ENCODE data around the genes CHTF18, SSTR5, CACNA1H, TPSAB1 and CLCN7.

DNA sequence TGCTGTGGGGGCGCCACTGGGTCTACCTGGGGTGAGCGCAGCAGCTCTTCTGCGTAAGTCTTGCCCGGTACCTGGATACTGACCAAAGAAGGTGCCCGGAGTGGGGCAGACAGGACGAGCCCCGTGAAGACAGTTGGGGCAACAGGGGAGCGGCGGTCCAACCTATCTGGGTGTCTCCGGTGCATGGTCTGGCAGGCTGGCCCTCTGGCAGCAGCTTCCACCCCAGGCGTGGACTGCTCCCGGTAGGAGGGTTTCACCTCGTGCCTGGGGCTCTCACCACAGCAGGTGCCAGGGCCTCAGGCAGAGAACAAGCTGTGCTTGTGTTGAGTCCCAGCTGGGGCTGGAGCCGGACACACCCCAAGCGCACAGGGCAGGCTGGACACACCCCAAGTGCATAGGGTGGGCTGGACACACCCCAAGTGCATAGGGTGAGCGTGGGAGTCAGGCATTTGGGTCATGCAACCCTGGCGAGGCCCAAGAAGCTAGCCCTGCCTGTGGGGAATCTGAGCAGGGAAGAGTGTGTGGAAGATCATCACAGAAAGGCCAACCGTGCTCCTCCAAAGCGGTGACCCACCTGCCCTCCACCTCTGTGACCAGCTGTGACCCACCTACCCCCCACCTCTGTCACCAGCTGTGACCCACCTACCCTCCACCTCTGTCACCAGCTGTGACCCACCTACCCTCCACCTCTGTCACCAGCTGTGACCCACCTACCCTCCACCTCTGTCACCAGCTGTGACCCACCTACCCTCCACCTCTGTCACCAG, 1.6 kb upstream of the FBXL16 start:
- PRO-cap, result no peak

- PRO-cap, result no peak
Observed at GRCh38 chr16:715293-715658, 358 bp downstream of the METRN start.

- PRO-cap, result no peak
Observed at GRCh38 chr16:737190-737551, 3.6 kb downstream of the CIAO3 start.

DNA sequence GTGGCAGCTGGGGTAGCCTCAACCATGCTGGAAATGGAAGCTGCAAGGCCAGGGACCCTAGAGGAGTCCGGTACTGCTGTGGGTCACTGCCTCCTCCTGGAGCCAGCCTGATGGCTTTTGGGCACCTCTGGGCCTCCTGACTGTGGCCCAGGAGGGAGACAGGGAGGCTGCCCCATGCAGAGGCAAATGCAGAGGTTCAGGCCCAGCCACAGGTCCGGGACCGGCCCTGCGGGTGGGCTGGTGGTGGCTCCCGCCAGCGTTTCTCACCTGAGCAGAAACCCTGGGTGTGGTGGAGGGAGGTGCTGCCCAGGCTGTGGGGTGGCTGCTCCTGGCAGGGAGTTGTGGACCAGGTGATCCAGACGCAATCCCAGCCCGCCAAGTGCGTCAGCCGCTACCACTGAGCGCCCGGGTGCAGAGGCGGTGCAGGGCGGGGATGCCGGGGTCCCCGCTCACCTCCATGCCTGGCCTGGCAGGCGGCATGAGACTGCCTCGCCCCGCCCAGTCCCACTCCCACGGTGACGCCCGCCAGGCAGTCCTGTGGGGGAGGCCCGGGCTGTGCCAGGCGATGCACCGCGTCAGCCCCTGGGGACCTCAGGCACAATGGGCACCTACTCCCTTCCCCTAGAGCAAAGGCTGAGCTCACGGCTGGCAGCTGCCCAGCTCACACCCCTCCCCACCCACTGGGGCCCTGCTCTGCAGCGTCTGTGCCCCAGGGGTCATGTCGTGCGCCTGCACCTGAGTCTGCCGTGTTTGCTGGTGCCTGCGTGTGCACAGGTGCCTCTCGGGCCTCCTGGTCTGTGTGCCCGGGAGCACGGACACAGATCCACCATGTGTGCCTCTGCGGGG, 5.5 kb downstream of the RPUSD1 start:
- PRO-cap, result no peak

DNA sequence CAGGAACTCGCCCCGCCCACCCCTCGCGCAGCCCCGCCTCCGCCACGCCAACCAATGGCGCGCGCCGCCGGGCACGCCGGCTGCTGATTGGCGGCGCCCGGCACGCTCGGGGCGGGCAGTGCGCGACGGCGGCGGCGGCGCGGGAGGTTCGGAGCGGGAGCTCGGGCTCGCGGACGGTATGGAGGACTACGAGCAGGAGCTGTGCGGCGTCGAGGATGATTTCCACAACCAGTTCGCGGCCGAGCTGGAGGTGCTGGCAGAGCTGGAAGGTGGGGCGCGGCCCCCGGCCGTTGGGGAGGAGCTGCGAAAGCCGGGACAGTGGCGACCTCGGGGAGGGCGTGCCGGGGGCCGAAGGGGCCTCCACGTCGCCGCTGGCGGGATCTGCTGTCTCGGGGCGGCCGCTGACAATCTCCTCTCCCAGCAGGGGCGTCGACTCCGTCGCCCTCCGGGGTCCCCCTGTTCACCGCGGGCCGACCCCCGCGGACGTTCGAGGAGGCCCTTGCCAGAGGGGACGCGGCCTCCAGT, at the start of gene CHTF18:
Gene CHTF18, plus strand, starts transcription at position 114 of the 525 bp plus-strand sequence.
- PRO-cap, result no peak

GRCh38 chr16:813326-814283, 13.1 kb upstream of the GNG13 start:
- PRO-cap, result no peak

- PRO-cap, result no peak
Observed at GRCh38 chr16:886713-887205, 84.0 kb downstream of the LMF1 start.

DNA sequence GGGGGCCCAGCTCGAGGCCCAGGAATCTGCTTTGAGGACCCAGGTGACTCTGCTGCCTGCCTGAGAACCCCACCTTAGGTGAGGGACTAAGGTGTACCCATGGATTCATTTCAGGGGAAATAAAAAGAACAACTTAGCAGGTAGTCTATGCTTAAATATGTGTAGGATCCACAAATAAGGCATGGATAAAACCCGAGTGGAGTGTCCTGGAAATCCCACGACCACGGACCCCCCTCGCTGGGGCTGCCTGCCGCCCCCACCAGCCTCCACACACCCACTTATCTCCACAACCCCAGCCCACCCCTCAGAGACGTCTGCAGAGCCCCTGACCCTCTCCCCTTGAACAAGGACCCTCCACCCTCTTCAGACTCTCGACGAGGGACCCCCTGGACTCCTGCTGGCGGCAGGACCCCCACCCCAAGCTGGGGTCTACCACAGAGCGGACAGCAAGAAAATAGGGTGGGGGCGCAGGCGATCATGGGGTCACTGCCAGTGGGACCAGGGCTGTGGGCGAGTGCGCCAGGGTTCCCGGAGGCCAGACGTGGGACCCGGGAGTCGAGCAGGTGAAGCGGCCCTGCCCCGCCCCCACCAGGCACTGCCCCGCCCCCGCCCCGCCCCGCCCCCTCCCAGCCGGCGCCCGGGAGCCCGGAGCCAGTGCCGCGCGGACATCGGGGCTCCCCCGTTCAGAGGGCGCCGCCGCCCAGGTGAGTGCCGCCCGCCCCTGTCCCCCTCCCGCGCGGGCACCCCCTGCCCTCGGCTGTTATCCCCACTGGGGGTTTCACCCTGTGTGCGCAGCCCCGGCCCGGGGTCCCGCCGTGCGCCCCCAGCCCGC, at the start of gene SSTR5:
Gene SSTR5, plus strand, starts transcription at position 629 of the 832 bp plus-strand sequence.
- PRO-cap, result no peak

DNA sequence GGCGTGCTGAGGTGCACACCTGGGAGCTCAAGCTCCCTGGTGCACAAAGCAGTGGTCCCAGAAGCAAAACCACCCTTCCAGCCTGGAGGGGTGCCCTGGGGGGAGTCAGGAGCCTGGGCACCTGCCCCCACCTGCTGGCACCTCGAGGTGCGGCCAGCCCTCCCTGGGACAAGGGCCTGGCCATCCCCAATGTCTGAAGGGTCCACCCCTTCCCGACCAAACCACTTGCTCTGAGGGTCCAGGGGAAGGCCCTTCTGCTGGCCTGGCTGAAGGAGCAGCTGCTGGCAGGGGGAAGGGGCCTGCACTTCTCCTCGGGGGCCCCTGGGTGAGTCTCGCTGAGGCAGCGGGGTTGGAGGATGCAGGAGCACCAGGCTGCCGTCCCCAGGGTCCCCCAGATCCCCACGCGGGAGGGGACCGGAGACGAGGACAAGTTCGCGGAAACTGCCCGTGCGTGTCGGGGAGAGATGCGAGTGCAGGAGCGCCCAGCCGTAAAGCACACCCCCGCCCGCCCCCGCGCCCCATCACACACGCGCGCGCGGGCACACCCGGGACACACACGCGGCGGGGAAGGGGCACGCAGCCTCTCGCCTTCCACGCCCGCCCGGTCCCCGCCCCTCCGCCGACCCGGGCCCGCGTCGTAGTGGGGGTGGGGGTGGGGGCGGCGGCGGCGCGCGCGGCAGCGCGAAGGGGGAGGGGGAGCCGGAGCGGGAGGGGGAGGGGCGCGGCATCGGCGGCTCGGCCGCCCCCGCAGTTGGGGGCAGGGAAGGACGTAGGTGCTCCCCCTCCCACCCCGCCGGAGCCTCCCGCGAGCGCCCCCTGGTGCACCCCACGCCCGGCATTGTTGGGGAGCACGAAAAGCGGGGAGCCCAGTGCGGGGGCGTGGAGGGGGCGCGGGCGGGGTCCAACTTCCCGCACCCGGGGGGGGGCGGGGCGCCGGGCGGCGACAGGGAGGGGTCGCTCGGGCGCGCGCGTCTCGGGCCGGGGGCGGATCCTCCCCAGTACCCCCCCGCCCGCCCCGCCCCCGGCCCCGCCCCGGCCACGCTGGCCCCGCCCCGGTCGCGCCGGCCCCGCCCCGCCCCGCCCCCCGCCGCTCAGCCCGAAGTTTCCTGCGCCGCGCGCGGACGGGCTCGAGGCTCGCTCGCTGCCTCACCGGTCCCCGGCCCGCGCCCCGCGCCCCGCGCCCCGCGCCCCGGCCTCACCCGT, at the start of gene CACNA1H:
Gene CACNA1H, plus strand, starts transcription at position 1,094 of the 1,203 bp plus-strand sequence.
- PRO-cap, result unidirectional peak, plus-strand start at position 1,094 of the sequence

- PRO-cap, result no peak
Observed at GRCh38 chr16:1164603-1165180, 11.8 kb downstream of the CACNA1H start.

- PRO-cap, result no peak
Observed at GRCh38 chr16:1200011-1201011, 24.8 kb downstream of the TPSG1 start.

GRCh38 chr16:1240439-1240998, at the start of gene TPSAB1:
Gene TPSAB1 (plus strand): TSS chr16:1240705.
- PRO-cap, result no peak

DNA sequence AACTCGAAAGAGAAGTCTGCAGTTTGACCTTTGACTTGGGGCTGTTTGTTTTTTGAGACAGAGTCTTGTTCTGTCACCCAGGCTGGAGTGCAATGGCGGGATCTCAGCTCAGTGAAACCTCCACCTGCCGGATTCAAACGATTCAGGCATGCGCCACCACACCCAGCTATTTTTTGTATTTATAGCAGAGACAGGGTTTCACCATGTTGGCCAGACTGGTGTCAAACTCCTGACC, 18.5 kb upstream of the UBE2I start:
- PRO-cap, result no peak

GRCh38 chr16:1309809-1310814, 676 bp downstream of the UBE2I start:
- PRO-cap, result no peak

DNA sequence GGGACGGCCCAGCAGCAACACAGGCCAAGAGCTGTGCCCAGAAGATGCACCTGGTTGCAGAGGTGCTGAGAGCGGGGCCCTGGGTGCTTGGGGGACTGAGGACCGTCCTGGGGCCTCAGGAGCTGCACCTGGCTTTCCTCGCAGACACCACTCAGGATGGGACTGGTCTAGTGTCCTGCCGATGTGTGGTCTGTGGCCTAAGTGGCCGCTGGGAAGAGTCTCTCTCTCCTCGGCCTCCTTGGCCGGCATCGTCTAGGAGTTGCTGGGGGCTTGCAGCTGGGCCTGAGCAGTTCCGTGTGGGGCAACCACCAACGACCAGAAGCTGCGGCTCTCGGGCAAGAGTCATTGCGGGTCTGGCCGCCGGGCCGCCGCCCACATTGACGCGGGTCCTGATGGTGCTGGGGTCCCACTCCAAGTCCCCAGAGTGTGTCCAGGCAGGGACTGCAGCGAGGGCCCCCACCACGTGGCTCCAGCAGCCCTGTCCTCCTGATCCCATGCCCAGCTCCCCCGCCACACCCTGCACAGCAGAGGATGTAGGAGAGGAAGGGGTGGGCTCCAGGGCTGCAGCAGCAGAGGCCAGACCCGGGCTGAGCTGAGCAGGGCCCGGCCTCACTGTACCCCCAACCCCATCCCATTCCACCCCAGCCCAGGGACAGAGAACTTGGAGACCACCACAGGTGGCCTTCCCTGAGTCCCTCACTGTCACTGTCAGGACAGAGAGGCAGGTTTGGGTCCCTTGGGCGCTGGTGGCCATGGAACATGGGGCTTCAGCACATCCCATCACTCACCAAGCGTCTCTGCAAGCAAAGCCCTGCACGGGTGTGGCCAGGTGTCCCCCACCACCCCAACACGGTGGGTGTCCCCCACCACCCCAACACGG, 30.9 kb downstream of the UNKL start:
- PRO-cap, result no peak

DNA sequence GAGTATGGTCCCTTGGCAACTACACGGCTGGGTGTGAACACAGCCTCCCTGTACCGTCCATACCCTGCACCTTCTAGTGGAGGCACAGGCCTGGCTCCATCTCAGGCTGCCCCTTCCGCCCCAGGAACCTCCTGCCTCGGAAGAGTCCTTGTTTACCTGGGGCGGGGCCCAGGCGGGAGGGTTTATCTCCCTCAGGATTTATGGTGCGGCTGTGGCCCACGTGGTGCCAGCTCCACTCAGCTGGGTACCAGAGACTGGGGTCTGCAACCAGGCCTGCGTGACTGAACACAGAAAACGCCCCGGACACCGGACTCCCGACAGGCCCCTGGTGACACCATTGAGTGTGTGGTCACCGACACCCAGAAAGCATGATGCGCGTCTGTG, 19.0 kb downstream of the UNKL start:
- PRO-cap, result no peak

DNA sequence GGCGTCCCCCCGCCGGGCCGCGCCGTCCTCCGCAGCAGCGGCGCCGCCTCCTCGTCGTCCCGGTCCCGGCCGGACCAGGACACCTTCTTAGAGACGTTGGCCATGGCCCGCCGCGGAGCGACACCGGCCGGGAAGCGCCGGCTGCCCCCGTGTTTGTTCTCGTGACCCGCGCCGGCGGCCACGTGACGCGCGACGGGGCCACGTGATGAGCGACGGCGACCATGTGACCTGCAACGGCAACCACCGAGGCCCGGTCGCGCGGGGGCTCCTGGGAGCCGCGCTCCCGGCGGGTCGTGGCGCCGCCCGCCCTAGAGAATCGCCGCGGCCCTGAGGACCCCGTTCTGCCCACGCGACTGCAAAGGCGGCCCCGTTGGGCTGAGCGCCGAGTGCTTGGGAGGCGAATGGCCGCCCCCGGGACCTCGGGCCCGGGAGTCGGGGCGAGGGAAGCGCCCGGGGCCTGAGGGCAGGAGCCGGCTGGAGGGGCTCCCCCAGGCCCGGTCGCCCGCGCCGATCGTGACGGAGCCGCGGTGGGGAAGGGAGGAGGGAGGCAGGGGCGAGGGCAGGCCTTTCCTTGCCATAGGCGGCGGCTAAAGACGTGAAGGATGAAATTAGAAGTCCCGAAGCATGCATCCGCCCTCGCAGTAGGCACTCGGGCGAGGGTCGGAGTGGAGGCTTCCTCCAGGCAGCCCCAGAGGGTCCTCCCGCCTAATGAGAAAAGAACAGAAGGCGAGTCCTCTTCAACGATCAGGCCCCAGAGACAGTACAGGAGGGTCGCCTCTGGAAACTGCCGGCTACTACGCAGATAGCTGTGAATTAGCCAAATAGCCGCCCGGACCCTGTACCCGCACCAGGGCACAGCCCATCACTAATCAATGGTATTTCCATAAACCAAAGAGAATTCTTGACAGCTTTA, at the start of gene CLCN7:
Gene CLCN7, minus strand, starts transcription at position 158 of the 913 bp plus-strand sequence.
- PRO-cap, result bidirectional peak, plus-strand start at position 273 of the sequence, minus-strand start at position 155 of the sequence

DNA sequence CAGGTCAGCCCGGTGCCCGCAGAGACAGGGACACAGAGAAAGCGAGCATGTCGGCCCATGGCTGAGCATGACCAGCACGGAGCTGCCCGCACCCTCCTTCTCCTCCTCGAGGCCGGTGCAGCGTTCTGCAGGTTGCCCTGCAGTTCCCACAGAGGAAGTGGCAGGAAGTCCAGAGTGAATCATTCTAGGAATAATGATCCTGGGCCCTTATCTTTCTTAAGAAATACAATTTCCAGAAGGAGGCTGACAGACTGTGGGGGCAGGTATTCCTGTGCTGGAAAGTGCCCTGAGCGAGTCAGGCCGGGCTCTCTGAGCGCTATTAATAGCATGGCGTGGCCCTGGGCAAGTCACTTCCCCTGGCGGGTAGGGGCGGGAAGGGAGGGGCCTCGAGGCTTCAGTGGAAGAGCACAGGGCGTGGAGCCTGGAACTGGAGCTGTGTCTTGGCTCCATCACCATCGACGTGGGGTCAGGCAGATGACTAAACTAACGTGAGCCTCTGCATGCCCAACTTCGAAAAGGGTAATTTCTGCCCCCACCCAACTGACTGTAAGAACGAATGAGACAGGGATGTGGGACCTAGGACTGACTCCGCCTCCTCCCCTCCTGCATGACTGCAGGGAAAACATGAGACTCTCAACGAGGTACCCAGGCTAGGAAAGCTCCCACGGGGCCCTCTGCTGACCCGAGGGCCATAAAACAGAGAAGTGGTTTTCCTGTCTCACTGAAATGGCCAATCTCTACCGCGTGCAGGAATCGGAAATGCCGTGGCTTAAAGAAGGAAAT, 9.8 kb downstream of the TMEM204 start:
- PRO-cap, result no peak

DNA sequence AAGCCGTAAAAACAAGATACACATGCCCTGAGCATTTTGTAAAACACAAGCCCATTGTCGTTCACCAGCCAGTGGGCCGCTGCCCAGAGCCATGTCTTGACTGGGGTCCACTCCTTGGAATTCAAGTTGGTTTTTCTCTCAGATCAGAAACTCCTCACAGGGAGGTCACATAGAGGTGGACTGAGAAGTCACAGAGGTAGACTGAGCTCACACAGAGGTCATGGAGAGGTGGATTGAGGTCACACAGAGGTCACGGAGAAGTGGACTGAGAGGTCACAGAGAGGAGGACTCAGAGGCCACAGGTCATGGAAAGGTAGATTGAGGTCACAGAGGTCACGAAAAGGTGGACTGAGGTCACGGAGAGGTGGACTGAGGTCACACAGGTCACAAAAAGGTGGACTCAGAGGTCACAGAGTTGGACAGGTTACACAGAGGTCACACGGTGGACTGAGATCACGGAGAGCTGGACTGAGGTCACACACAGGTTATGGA, 27.2 kb upstream of the JPT2 start:
- PRO-cap, result no peak

DNA sequence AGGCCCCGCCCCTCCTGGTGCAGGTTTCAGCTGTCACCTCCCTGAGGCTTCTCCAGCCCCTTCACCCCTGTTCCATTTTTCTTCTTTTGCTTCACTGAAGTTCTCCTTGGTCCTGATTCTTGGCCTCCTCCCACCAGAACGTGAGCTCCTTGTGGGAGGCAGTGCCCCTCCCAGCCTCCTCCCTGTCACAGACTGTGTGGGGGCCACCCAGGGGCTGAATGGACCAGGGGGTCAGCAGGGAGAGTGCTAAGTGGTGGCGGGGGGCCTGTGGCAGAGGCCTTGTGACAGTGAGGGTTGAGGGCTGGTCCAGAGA, 3.3 kb downstream of the SPSB3 start:
- PRO-cap, result no peak

All from ascending aorta (tissue), 1 donor.